Islet of Langerhans (tissue), 1 donor: ENCODE results near the genes TACR2, COL13A1, TYSND1 and LRRC20.

- RRBS = no CpG with 5 or more reads among the region's 4 CpGs
Measured at GRCh38 chr10:69213595-69214237, 6.4 kb upstream of the HKDC1 start.

- RRBS = no CpG with 5 or more reads among the region's 21 CpGs
Measured at GRCh38 chr10:69232729-69233445, 12.8 kb downstream of the HKDC1 start.

- RRBS = no CpG with 5 or more reads among the region's 18 CpGs
Measured at GRCh38 chr10:69368830-69369764, 47.6 kb downstream of the TACR2 start.

- RRBS = no CpG with 5 or more reads among the region's 10 CpGs
Measured at GRCh38 chr10:69389765-69390544, 26.8 kb downstream of the TACR2 start.

DNA sequence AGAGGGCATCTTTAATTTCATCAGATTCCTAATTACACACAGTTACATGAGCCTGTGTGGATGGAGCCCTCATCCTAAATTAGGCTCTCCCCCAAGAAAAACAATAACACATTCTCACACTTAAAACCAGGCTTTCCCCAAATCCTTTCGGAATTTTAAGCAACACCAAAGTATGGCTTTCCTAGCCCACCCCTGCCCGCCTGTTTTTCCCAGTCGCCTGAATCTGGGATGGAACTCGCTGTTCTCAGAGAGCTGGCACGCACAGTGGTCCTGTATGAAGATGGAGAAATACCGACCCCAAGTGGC is 3.6 kb downstream of the TACR2 start:
- RRBS = no CpG with 5 or more reads among the region's 6 CpGs

DNA sequence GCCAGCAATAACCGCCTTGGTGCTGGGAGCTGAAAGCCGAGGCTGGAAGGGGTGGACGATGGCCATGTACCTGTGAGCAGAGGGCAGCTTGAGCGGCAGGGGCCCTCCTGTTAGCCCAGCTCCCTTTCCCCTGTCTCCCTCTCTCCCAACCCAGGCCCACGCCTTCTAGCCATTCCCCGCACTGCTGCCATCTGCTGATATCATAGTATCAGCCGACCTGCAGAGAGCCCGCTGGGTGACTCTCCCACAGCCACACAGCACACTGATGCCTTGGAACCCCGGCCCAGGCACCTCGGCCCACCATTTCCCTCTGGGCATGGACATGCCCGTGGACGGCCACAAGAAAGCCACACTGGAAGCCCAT is 1.7 kb downstream of the TACR2 start:
- RRBS = no CpG with 5 or more reads among the region's 12 CpGs

DNA sequence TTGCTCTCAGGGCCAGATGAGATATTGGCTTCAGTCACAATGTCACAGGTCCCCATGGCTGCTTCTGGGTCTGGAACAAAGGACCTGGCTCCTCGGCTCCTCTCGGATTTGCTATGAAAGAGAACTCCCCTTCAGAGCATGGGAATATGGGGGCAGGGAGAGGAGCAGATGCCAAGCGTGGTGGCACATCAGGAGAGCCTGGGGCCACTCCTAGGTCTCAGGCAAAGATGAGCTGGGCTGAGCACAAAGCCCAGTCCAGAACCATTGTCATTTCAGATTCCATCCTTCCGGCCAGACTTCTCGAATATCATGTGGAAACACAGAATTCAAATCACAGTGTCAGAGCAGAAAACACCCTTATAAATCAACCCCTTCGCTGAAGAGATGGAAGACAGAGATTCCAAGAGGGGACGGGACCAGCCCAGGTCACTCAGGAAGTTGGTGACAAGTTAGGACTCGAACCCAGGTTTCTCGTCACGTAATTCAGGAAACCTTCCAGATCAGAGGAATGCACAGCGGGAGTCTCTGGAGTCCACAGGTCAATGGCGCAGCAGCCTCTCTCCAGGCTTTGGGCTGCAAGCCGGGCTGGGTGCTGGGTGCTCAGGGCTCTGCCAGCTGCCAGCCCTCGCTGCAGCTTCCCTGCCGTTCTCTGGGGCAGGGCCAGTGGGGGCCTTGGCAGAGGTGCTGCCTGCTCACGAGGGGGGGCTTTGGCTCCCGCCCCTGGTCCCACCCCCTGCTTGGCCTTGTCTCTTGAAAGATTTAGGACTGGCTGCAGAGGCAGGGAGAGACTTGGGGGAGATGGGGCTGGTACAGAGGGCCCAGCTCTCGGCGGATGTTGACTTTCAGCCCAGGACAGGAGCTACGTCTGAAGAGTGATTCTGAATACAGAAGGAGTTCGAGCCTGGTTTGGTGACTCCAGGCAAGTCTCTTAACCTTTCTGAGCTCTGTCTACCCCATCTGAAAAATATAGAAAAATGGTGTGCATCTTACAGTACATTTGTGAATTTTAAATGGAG is at the start of gene TACR2:
Gene TACR2, minus strand, starts transcription at position 651 of the 1,016 bp plus-strand sequence.
- RRBS = no CpG with 5 or more reads among the region's 21 CpGs

DNA sequence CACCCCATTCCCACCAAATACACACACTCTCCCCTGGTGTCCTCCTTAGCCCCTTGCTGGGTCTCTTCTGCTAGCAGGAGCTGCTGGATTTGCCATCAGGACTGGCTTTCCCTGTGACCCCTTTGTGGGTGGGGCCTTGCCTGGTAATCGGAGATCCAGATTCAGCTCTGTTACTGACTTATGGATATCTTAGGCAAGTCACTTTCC is 1.5 kb downstream of the TSPAN15 start:
- RRBS = no CpG with 5 or more reads among the region's 1 CpG

DNA sequence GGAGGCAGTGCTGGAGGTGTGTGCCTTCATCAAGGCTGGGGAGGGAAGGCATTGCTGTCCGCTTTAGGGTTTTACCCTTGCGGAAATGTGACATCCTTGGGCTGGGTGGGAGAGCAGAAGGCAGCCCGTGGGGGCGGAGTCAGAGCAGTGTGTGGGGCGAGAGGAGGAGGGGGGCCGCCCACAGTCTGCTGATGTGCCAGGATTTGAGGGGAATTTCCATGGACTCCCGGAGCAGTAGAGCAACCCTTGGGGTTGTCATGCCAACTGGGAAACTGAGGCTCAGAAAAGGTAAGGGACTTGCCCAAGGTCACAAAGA is 22.1 kb downstream of the TSPAN15 start:
- RRBS = no CpG with 5 or more reads among the region's 7 CpGs

DNA sequence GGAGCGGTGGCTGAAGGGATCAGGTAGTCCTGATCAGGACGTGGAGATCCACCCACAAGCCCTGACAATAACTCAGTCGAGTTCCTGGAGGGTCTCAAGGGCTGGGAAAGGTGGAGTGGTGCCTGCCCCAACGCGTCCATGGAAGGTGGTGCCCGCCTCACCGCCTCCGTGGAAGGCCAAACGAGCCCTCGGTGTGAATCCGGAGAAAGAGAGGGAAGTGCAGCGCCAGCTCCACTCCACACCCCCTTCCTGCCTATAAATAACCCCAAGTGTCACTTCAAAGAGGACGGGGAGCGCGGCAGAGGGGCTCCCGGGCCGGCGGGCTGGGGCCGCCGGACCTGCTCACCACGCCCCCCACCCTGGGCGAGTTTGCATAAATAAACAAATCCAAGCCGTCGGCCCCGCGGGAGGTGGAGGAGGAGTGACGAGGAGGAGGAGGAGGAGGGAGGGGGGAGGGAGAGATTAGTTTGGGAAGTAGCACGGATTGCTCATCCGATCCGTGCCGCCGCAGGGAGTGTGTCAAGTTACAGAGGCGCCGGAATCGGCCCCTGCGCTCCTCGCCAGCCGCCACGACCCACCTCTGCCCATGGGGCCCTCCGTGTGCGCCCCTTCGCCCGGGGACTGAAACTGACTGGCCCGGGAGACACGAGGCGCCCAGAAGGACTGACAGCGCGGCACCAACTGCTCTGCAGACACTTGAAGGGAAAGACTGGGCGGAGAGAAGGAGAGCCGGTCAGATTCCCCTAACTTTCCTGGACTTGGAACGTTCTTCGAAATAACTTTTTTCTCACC is at the start of gene COL13A1:
Gene COL13A1, plus strand, starts transcription at position 491 of the 792 bp plus-strand sequence.
- RRBS = 7% methylated on average over 18 of the region's 52 CpGs

- RRBS = no CpG with 5 or more reads among the region's 2 CpGs
Measured at GRCh38 chr10:69883427-69883872, 81.7 kb downstream of the COL13A1 start.

- RRBS = 4% methylated on average over 17 of the region's 41 CpGs
Measured at GRCh38 chr10:70146451-70147166, at the start of gene TYSND1. TYSND1 (minus strand) TSS chr10:70146700.

DNA sequence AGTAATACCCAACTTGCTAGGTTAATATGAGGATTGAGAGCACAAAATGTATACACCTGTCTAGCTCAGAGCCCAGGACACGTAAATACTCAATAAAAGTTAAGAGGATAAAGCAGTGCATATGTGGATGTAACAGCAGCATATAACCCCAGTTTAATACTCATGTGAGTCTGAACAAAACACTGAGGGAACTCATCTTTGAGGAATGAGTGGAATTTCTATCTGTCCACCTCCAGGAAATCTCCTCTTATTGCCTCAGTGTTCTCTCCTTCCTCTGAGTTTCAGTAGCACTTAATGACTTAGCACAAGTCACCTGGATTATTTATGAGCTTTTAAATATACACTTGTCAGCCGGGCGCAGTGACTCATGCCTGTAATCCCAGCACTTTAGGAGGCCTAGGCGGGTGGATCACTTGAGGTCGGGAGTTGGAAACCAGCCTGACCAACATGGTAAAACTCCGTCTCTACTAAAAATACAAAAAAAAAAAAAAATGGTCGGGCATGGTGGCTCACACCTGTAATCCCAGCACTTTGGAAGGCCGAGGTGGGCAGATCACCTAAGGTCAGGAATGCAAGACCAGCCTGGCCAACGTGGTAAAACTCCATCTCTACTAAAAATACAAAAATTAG is 4.3 kb downstream of the LRRC20 start:
- RRBS = no CpG with 5 or more reads among the region's 9 CpGs

GRCh38 chr10:70381811-70382716 is at the start of gene LRRC20:
LRRC20 (minus strand) TSS chr10:70382625.
- RRBS = 3% methylated on average over 35 of the region's 87 CpGs

DNA sequence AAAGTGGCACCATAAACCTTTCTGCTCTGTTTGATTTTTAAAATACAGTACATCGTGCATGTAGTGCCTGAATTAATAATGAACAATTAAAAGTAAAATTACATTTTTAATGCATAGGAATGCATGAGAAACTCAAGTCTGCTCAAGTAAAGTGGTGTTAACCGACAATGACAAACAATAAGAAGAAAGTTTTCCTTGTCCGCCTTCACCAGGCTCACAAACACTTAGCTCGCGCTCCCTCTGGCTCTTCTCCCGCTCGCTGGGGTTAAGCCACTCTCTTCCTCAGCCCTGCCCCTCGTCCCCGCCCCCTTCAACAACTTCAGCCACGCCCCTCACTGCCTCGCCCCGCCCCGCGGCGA is 234 bp upstream of the EIF4EBP2 start:
- RRBS = no CpG with 5 or more reads among the region's 15 CpGs

DNA sequence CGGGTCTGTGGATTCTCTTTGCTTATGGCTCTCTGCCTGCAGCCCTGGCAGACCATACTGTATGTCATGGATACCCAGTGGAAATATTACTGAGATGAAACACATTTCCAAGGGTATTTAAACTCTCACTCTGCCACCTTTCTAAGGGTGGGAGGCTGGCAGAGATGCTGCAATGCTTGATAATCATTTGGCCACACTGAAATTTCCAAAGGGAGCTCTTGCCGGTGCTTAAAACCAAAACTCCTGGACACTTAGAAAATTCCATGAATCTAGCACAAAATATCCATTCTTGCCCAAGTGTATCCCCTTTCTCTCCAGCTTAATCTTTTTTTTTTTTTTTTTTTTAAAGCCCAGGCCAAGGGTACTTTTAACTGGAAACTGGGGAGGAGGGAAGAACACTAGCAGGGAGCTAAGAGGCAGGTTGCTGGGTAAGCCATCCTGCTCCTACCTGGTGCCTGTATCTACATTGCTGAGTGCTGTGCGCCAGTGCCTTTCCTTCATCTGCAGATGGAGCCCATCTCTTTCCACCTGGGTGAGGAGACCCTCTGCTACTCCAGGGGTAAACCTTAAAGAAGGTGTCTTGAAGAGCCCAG is 13.8 kb downstream of the NODAL start:
- RRBS = no CpG with 5 or more reads among the region's 3 CpGs

DNA sequence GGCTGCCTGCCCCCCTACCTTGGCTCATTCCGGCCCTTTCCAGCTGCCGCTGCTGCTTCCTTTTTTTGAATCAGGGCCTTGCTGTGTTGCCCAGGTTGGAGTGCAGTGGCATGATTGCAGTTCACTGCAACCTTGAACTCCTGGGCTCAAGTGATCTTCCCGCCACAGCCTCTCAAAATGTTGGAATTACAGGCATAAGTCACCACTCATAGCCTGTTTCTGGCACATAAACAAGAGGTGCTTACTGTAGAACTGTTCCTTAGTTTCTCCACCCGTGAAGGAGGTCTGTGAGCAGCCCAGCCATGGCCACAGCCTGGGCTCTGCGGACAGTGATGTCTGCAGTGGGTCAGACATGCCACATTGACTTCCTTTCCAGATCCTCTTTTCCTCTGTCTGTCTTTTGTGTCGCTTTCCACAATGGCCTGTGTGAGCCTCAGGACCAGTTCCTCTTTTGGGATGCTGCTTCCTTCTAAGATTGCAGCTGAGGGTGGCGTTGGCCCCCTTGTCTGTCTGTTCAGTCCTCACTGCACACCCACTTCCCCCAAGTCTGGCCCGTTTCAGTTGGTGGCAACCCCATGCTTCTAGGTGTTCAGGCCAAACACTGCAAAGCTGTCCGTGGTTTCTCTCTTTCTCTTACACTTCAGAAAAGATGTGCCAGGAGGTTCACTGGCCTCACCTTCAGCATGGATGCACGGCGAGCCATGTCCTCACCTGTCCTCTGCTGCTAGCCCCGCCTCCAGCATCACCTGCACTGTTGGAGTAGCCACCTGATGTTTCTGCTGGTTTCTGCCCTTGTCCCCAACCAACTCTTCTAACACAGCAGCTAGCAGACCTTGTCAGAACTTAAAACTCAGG is 14.7 kb downstream of the PALD1 start:
- RRBS = no CpG with 5 or more reads among the region's 12 CpGs

- RRBS = no CpG with 5 or more reads among the region's 2 CpGs
Measured at GRCh38 chr10:70681787-70682082, 9.4 kb downstream of the ADAMTS14 start.

DNA sequence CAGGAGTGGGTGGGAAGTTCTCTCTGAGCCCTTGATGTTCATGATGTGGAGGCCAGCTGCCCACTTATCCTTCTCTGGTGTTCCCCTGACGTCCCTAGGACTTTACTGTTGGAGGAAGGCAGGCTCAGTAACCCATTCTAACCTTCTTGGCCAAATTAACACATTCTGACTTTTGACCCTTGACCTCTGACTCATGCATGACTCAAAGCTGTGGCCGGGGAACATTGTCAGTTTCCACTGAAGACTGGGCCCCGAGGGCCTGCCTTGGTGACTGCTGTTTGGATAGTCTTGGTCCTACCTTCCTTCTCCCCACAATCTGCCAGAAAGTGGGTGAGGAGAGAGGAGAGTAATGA is 43.5 kb downstream of the ADAMTS14 start:
- RRBS = no CpG with 5 or more reads among the region's 3 CpGs

GRCh38 chr10:70835937-70836206 is 20.1 kb downstream of the SGPL1 start:
- RRBS = no CpG with 5 or more reads among the region's 1 CpG